Iris pigment epithelial cell (primary cell): ENCODE measurements around a stretch of chrX.

DNA sequence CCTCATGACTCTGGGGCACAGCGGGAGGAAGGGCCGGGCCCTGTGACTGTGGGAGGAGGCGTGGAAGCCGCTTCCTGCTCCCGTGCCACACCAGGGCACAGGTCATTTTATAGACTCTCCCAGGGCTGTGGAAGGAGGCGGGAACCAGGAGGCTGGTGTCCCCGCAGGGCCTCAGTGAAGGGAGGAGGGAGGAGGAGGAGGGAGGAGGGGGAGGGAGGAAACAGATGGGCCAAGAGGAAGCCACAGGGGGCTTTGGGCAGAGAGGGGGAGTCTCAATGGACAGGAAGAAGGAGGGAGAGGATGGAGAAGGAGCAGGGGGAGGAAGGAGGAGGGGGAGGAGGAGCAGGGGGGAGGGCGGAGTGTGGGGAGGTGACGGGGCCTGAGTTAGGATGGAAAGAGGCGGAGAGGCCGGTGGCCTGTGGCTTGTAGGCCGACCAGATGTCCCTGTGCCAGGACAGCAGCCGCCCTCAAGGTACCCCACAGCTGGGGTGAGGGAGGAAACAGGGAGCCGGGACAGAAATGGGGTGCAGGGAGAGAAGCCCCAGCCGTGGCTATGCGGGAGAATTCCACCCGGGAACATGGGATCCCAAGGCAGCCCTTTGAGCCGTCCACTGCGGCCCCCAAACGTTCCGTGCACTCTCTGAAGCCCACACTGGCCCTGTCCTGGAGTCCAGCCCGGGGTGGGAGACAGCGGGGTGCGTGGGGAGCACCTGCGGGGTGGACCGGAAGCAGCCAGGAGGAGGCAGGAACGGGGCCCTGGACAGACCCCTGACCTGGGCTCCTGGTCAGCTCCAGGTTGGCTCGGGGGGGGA lies 6.1 kb upstream of the PLCXD1 start:
- RRBS: 46% methylated on average over 11 of the region's 28 CpGs

GRCh38 chrX:290619-291195 lies 9.5 kb downstream of the PLCXD1 start:
- RRBS: no CpG with 5 or more reads among the region's 35 CpGs

DNA sequence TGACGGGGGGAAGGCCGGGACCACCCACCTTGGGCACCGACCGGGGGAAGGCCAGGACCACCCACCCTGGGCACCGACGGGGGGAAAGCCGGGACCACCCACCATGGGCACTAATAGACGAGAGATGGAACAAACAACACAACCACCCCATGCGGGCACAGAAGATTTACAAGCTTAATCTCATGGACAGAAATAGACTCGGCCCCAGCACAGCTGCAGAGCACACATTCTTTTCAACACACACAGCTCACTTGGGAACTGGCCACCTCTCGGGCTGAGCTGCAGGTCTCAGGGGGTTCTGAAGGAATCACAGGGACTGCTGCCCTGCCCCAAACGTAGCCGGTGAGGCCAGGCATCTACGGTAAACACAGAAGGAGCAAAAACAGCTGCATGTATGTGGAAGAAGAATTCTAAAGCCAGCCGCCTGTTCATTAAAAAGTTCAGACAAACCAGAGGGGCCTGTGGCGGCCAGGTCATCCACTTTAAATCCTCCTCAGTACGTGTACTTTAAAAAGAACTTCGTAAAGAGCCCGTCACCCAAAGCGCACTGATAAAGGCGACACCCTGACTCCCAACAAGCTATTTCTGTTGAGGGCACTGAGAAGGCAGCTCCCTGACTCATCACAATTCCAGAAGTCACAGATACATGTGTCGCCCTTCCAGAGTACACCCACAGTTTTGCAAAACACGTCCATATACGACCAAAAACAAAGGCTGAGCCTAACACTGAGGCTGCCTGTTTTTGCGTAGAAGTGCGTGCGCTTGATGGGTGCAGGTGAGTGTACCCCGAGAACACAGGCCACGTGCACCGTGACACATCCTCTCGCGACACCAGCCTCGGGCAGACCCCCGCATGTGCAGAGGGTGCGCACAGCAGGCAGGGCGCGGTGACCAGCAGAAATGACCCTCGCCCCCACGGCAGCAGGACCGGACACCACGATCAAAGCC lies 17.6 kb downstream of the PPP2R3B start:
- RRBS: 29% methylated on average over 2 of the region's 41 CpGs

GRCh38 chrX:1354809-1355870 lies 18.6 kb downstream of the IL3RA start:
- RRBS: 10% methylated on average over 3 of the region's 10 CpGs

- RRBS: no CpG with 5 or more reads among the region's 11 CpGs
Measured at GRCh38 chrX:1361761-1362781, 25.5 kb downstream of the IL3RA start.

DNA sequence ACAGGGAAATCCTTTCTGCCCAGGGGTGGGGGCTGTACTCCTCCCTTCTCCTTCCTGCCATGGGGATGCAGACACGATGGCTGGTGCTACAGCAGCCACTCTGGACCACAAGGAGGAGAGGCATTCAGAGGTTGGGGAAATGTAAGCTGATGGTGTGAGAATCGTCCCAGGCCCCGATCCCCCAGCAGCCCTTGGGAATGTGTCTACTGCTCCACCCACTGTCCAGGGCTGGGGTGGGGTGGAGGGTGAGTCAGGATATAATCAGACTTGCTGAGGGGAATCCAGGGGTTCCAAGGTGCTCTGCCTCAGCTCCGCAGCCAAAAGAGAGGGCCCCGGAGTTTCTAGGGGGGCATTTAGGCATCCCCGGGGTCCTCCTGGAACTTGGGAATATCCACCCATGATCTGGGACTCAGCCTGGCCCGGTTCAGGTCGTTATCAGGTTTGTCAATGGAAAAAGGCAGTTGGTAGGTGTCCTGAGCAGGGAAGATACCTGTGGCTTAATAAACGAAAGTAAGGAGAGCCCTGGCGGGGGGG lies 26.6 kb upstream of the SLC25A6 start:
- RRBS: 94% methylated on average over 2 of the region's 10 CpGs

DNA sequence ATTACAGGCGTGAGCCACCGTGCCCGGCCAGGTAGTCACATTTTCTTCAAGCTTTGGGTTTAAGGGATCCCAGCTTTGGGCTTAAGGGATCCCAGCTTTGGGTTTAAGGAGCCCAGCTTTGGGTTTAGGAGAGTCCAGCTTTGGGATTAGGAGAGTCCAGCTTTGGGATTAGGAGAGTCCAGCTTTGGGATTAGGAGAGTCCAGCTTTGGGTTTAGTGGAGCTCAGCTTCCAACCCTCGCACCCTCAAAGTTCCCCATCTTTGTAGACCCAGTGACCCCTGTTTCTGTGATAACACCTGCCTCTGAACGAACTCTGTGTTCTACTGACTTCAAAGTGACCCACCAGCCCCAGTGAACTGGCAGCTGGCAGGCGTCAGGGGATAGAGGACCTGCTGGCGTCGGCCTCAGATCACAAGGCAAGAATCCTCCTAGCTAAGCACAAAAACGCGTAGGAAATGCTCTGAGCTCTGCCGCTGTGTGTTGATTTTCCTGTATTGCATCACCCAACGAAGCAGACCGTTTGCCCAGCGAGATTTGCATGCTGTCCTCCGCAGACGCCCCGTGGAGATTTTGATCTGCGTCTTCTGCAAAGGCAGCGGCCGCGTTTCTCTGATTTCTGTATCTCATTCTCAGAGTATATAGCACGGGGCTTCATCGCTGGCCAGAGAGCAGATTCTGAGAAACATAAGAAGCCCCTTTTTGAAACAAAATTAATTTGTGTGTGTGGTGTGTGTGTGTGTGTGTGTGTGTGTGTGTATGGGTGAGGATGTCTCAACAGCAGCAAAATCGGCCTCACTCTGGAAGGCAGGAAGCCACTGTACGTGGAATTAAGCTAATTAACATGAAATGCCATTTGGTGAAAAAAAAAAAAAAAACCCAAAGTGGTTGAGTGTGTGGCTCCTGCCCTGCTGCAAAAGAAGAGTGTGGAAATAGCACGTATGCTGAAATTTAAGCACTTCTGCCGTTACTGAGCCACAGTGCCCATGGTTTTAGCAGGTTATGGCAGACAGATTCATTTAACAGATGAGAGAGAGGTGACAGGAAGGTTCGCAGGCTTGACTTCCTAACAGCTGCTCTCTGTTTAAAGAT lies 29.1 kb upstream of the ASMTL start:
- RRBS: no CpG with 5 or more reads among the region's 28 CpGs

DNA sequence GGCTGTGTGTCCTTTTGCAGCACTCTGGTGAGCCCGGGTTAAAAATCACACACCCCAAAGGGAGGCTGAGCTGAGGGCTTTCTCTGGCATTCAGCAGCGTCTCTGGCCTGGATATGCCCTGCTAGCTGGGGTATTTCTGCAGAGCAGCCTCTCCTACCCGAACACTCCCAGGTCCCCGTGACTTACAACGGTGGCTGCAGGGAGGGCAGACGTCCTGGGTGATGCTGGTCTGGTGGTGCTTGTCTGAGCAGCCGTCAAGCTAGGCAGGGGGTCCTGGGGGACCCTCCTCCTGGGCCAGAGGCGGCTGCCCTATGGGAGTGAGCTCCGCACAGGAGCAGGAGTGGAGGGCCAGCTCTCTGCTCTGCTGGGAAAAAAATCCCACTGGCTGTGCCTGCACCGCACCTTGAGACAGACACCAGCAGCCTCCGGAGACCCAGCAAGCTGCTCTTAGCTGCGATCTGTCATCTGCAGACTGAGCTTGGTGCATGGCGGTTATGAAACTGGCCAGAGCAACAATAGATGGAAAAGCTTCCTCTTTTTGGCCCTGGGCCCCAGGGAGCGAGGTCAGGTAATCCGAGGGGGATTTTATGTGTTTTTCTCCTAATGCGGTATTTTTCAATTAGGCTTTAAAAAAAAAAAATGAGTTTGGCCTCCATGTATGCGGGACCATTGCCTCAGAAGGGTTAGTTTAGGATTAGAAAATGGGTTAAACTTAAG lies 41.4 kb upstream of the ASMTL start:
- RRBS: no CpG with 5 or more reads among the region's 17 CpGs

GRCh38 chrX:1502103-1502863 lies 34.7 kb downstream of the P2RY8 start:
- RRBS: no CpG with 5 or more reads among the region's 20 CpGs

DNA sequence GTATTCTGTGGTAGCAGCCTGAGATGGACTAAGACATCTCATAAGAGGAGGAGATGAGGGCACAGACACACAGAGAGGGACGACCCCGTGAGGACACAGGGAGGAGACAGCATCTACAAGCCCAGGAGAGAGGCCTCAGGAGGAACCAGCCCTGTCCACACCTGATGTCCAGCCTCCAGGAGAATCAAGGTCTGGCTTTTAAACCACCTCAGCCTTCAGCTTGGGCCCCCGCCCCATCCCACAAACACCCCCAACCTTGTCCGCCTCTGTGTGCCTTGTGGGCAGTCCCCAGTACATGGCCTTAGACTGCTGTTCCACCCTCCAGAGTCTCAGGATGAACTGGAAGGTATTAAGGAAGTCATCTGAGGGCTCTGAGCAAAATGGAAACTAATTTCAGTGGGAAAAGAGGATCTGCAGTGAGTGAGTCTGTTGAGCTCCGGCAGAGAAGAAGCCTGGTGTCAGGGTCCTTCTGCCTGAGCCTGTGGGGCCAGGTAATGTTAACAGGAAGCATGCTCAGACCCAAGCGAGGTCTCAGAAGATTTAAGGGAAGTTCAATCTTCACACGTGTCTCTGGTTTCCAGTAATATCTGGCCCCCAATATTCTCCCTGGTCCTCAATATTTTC lies 19.7 kb downstream of the P2RY8 start:
- RRBS: no CpG with 5 or more reads among the region's 7 CpGs

DNA sequence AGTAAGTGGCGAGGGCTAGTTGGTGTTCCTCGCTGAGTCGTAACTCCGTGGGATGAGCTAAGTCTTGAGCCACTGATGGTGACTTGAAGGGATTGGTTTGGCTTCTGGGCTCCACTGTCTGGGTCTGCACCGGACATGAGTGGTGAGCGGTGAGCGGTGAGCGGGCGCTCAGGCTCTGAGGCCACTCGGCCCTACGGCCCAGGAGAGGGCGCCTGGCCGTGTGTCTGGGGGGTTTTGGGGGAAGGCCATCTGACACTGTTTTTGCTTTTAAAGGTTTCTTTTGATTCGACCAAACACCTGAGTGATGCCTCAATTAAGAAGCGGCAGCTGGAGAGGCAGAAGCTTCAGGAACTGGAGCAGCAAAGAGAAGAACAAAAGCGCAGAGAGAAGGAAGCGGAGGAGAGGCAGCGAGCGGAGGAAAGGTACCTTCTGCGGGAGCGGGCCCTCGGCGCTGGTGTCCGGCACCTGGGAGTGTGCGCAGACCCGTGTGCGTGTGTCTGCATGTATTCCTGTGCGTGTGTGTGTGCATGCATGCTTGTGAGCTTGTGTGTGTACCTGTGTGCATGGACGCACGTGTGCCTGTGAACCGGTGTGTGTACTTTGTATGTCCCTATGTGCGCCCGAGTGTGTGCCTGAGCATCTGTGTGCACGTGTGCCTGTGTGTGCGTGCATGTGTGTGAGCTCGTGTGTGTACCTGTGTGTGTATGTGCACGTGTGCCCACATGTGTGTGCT lies 3.9 kb downstream of the AKAP17A start:
- RRBS: no CpG with 5 or more reads among the region's 37 CpGs

GRCh38 chrX:1835109-1835603 lies 220.3 kb downstream of the ASMT start:
- RRBS: no CpG with 5 or more reads among the region's 6 CpGs

- RRBS: no CpG with 5 or more reads among the region's 34 CpGs
Measured at GRCh38 chrX:2252827-2253651, 247.7 kb downstream of the DHRSX start.

DNA sequence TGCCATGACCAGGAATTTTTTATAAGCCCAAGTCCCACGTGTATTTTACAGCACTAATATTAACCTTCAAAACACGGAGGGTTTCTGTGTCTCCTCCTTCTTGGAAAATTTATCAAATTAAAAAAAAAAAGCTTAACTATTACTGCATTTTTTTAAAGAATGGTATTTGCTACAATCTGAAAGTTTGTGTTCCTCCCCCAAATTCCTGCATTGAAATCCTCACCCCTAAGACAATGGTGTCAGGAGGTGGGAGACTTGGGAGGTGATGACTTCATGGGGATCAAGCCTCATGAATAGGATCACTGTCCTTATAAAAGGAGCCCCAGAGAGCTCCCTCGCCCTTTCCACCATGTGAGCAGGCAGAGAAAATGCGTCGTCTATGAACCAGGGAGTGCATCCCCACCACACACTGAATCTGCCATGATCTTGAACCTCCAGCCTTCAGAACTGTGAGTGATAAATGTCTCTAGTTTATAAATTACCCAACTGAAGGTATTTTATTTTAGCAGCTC lies 38.0 kb downstream of the DHRSX start:
- RRBS: no CpG with 5 or more reads among the region's 5 CpGs

DNA sequence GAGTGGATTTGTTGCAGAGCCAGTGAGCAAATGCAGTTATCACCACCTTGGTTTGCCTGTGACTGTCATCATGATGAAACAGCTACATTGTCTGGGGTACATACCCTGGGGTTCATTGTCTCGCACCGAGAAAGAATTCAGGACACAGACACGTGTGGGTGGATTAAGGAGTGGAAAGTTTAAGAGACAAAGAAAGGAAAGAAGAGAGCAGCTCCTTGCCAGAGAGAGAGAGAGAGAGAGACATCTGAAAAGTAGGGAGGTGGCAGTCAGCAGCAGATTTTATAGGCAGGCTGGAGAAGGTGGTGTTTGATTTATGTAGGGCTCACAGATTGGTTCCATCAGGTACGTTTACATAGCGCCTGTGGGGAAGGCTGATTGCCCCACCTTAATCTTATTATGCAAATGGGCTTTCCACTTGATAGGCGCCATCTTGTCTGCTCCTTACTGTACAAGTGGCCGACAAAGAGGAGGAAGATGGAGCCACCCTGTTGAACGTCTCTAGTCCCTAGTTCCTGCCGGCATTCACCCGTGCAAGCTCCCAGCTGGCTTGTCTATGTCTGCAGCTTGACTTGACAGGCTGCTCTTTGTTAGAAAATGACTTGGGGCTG lies 49.0 kb upstream of the DHRSX start:
- RRBS: no CpG with 5 or more reads among the region's 10 CpGs

DNA sequence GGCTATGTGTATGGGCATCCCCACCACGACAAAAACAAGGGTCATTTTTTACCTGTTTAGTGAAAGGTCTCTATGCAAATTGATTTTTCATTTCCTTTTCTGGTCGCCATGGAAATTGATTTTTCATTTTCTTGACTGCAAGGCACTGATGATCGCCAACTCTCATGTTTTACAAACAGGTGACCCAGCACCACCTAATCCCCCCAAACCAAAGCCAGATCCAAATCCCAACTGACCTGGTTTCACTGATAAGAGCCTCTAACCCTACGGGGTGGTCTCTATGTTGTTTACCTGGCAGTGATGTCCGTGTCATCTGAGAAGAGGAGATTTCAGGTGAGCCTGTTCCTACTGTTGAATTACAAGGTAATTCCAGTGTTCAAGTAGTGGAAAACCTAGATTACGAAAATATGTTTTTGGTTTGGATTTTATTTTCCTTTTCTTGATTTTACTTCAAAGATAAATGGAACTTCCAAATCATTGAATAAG lies 75.4 kb upstream of the CD99 start:
- RRBS: no CpG with 5 or more reads among the region's 6 CpGs

DNA sequence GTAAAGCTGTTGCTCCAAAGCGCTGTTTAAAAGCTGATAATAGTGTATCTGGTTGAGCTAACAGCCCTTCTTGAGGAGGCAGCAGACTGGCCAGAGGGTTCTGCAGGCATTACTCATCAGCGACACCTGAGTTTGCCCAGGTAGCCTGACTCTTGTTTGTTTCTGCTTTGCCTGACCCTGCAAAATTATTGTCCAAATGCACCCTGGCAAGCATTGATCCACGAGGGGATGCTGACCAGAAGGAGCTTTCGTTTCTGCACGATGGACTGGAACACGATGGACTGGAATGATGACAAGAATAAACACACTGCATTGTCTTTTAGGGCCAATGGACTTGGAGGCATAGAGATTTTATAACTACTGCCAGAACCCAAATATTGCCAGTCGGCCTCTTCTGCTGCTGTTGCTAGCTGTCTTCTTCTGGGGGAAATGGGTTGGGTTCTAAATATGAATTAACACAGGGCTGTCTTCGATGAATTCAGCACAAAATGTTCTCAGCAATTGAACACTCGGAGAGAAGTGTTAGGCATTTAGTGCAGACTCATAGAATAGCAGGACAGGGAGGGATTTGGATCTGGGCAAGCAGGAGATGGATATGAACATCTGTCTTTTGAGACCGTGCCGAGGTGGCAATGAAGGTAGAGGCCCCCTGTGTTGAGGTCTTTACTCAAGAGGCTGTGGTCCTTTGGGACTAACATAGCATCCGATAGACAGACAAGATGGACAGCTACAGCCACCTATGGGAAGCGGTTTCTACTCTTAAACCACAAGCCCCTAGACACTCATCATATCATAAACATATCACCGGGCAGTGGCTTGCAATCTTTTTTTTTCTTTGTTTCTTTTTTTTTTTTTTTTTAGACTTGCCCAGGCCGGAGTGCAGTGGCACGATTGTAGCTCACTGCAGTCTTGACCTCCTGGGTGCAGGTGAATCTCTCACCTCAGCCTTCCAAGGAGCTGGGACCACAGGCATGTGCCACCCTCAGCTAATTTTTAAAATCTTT lies 6.6 kb downstream of the CD99 start:
- RRBS: no CpG with 5 or more reads among the region's 16 CpGs

DNA sequence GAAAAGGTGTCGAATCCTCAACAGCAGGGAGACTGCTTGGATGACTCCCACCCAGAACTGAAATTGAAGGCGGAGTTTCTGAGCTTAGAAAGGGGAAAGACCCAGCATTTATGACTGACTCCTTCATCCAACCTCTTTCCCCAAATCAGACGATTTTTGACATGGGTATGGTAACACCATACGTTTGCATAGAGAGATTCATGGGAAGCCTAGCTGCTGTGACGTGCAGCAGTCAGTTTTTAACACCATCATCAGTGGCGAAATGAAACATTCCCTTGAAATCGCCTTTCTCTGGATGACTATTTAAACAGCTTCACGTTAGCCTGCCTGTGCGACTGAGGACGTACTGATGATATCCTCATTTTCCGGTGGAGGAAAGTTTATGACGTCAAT lies 8.2 kb upstream of the XG start:
- RRBS: no CpG with 5 or more reads among the region's 12 CpGs

DNA sequence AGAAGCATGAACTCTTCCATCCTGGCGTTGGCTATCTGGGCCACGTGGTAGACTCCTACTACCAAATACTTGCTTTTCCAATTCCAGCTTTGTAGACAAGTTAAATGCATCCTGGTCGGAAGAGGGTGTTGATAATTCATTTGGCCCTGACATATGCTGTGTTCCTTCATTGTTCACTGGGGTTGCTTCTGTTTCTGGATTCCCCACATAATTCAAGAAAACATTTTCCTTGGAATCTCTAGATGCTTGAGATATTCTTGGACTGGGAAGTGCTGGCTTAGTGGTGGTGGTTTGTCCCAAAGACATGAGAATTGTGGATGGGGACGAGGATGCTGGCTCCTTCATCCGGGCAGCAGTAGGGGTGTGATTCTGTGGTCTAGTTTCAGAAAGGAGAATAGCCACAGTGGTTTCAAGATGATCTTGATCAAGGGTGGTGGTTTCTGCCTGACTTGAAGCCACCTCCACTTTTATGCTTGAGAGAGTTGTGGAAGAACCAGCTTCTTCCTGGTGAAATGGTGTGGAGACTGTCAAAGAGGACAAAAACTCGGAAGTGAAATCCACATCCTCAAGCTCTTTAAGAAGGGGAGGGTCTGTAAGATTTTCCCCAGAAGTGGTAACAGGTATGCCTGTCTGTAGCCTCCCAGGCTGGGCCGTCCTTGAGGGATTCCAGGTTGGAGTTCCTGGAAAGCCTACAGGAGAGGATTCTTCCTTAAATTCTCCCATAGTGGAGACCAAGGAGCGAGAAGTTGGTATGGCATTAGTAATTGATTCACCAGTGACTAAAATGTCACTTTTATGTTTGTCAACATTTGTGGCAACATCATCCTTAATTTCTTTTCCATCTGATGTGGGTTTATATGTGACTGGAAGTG lies 25.3 kb downstream of the MXRA5 start:
- RRBS: no CpG with 5 or more reads among the region's 8 CpGs